Skin of body (tissue), 2 donors: Measurements from ENCODE around the genes IAH1 and TAF1B.

DNA sequence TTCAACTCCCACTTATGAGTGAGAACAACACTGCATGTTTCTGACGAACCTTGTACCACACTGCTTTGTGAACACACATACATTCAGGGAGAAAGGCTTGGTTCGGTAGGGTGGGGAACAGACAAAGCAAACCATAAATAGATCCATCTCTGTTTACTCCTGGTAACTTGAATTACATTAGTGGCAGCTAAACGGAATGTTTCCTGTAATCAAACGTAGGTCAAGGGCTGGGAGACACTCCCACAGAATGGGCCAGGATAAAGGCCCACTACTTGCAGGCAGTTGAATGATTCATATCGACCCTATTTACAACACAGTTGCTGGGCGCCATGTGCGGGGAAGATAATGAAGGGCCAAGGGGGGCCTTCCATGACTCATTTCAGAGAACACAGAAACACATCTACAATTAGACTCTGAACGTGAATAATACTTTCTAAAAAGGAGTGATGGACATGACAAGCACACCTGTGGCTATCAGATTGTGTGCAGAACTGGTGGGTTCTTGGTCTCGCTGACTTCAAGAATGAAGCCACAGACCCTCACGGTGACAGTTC, 56.8 kb upstream of the KIDINS220 start:
- RAMPAGE, long total RNA: no peak

DNA sequence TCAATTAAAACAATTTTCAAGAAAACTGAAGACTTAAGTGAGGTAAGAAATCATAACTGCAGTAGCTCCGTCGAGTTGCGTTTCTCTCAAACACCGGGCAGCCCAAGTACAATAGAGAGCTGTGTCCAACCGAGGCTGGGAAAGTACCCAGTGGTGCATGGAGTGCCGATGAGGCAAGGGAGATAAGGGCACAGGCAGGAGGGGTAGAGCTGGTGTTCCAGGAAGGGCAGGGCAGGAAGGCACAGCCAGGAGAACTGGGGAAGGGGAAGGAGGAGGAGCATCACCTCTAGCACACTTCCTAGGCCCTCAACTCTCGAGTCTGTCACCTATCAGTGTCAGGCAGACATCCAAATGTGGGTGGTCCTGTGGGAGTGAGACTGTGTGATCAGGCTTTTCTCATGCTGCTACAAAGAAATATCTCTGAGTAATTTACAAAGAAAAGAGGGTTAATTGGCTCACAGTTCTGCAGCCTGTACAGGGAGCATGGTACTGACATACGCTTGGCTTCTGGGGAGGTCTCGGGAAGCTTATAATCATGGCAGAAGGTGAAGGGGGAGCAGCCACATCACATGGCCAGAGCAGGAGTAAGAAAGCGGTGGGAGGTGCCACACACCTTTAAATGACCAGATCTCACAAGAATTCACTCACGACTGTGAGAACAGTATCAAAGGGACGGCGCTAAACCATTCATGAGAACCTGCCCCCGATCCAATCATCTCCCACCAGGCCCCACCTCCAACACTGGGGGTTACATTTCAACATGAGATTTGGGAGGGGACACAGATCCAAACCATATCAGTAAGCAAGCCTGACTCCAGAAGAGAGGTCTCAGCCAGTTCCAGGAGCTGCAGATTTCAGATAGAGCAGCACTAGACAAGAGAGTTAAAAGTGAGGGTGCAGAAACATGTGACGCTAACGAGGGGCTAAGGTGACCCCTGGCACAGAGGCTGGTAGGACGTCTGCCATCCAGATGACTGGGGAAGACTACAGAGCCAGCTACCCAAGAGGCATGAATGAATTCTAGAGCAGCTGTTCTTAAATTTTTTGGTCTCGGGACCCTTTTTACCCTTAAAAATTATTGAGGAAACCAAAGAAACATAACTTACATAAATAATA, 75.7 kb downstream of the MBOAT2 start:
- RAMPAGE, long total RNA: no peak

- RAMPAGE, long total RNA: no peak
These were observed 720 bp downstream of the MBOAT2 start for GRCh38 chr2:9002570-9003358.

DNA sequence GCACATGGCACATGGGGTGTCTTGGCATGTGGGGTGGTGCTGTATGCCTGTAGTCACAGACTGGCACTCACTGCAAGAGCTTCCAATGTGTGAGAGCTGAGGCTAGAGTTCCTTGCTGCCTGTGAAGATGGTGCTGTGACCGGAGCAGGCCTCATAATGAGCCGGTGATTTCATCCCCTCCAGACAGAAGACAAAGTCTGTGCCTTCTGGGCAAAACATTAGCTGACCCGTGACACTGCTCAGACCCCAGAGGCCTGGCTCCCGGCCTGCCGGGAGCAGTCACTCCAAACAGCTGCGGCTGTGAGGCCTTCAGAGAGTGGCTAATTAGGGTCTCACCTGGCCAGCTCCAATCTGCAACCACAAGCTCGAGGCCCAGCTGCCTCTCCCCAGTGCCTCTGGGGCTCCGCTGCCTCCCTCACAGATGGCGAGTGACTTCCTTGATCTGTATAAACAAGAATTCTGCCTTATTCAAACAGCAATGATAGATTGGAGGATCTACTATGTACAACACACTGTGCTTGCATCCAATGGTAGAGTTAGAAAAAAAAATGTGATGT, 98.5 kb upstream of the ASAP2 start:
- RAMPAGE, long total RNA: no peak

DNA sequence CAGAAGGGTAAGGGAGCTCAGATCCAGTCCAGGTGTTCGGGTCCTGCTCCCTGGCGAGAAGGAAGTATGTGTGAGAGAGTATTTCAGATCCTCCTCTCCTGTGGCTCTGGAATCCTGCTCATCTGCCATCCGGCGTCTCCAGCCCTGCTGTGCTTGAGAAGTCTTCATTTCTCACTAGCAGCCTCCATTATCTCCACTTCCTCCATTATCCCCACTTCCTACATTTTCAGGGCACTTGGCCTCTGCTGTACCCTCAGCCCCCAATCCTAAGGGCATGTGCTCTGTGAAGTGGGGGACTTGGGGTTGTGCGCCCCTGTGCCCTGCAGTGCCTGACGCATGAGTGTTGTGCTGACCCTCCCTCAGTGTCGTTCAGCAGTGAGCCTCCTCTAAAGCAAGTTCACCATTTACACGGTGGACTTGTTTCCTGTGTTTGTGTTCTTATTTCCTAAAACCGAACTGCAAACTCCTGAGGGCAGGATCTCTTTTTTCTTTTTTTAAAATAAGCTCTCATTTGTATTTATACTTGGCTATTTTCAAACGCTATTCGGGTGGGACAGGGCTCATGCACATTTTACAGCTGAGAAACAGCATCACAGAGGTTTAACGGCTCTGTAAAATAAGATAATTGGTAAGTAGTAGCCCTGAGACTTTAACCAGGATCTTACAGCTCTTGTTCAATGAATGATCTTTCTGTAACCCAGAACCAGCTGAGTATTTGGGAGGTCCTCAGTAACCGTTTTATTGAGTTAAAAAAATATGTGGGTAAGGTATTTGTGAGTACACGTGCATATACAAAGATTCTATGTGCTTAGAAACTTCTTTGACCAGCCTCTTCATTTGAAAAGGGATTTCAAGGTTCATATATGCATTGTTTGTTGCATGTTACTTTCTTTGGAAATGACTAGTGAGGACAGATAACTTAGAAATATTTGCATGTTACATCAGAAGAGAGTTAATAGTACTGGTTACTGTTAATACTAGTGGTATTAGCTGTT, 20.7 kb downstream of the ASAP2 start:
- RAMPAGE, long total RNA: no peak

DNA sequence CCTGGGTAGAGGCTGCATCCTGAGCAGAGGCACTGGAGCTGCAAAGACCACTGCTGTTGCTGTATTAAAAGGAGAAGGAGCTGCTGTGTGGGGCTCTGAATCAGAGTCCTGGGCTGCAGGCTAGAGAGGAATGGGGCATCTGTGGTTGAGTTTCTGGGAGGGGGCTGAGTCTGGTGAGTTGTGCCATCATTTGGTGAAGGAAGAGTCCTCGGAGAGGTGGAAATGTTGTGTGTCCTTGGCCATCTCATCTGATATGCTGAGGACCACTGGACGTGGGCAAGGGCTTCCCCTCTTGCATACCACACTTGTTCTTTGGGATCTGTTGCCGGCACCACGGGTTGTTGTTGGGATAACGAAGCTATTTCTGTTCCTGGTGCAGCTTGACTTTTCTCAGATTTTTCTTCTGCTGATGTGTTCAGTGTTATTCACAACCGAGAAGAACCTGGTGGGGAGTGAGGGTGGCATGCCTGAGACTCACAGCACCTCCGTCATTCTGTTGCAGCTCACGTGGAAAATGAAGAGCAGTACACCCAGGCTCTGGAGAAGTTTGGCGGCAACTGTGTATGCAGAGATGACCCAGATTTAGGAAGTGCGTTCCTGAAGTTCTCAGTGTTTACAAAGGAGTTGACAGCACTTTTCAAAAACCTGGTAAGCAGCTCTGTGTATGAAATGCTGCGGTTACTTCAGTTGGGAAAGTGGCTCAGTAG, 90.3 kb downstream of the ASAP2 start:
- RAMPAGE, long total RNA: no peak

DNA sequence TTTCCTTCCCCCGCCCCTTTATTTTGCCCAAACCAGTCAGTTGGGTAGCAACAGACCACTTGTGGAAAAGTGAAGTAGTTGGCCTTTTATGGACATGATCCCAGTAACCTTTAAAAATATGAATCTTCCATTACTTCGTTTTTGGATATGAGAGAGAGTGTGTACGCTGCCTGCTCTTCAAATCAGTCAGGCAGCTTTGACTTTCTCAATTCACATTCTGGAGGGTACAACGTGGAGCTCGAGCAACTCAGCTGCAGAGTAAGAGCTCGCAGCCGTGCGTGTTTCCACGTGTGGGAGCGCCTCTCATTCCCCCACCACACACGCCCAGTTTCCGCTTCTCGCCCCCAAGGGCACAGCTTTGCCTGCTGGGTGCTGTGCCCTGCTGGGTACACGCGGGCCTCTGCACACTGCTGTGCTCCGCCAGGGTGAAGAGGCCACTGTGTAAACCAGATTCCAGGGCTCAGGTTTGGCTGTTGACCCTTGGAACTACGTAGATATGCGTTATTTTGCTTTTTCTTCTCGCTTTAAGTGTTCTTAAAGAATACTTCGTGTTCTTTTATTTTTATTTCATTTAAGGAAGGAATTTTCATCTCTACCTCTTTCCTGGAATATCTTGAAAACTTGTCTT, 92.5 kb downstream of the ITGB1BP1 start:
- RAMPAGE, long total RNA: no peak

- RAMPAGE, long total RNA: no peak
These were observed 48.7 kb downstream of the ITGB1BP1 start for GRCh38 chr2:9374473-9375105.

DNA sequence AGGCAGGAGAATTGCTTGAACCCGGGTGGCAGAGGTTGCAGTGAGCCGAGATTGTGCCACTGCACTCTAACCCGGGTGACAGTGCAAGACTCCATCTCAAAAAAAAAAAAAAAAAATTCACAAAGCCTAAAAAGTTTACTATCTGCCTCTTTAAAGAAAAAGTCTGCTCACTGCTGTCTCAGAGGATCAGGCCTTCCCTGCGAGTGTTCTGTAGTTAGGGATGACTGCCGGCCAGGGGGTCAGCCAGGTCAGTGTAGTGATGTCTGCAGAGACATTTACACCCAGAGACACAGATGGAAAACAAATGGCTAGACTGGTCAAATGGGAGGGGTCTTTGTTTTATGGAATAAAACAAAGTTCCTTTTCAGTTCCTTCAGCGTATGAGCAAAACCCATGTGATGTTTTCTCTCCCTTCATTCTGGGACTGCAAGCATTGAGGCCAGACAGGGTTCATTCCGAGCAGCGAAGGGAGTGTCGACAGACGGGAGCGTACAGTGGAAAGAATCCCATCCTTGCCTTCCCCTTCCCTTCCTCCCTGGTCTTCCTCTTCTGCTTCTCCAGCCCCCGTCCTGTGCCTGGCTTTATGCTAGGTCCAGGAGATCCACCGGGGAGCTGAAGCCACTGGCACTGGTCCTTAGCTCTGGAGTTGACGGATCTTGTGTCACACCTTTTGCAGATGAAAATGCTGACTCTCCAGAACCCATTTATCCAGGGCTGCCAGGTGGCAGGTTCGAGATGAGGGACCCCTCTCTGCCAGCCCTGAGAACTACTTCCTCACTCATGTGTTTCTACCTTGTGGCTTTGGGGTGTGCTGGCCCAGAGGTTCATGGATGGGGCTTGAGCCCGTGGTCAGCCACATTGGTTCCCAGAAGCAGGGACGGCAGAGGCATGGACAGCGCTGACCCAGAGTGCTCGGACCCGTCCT, 24.4 kb downstream of the ITGB1BP1 start:
- RAMPAGE, long total RNA: no peak

DNA sequence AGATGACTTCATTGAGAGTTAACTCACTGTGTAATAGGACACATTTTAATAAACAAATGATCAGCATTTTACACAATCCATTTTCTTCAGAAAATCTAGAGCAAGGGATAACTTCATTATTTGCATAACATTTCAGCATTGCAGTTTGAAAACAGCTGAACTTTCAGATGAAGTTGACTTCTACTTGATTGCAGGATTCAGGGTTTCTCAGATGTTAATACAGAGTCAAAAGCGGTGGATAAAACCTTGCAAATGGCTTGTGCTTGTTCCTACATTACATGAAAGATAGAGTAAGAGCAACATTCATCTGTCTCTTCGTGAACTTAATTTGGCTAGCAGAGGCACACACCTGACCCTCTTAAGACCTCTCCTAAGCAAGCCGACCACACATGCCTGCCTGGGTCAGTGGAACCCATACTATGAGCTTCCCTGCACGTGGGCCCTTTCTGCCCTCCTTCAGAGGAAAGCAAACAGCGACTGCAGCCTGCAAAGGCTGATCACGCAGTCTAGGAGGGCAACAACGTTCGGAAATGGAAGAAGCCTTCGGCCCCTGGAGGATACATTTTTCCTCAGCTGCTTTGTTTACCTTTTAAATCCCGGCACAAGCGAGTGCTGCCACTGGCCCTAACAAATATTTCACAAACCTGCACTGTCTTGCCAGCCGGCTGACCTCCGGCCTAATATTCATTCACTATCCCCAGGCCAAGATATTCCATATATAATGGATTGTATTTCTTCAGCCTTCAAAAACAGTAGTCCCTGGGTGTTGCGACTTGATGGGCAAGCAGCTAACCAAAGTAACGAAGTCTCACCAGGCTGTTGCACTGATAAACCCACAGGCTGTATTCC, 16.5 kb downstream of the ITGB1BP1 start:
- RAMPAGE, long total RNA: no peak

GRCh38 chr2:9418291-9418874, 4.9 kb downstream of the ITGB1BP1 start:
- RAMPAGE, long total RNA: no peak

DNA sequence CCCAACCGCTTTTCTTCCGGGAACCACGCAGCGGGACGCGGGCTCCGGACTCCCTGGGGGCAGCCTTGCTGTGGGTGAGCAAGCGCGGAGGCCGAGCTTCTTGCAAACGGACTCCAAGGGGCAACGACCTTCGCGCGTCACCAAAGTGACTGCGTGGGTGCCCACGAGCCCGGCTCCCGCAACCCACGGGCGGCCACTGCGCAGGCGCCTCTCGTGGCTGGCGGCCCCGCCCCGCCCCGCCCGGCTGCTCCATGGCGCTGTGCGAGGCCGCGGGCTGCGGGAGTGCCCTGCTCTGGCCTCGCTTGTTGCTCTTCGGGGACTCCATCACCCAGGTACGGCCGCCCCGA, at the start of gene IAH1:
Gene IAH1 (plus strand): TSS at position 236 of the 347 bp plus-strand sequence.
- RAMPAGE, long total RNA: start-site peak on the plus strand centred at position 236 of the sequence, 27 bp wide, 737 and 172 reads in 2 replicates

DNA sequence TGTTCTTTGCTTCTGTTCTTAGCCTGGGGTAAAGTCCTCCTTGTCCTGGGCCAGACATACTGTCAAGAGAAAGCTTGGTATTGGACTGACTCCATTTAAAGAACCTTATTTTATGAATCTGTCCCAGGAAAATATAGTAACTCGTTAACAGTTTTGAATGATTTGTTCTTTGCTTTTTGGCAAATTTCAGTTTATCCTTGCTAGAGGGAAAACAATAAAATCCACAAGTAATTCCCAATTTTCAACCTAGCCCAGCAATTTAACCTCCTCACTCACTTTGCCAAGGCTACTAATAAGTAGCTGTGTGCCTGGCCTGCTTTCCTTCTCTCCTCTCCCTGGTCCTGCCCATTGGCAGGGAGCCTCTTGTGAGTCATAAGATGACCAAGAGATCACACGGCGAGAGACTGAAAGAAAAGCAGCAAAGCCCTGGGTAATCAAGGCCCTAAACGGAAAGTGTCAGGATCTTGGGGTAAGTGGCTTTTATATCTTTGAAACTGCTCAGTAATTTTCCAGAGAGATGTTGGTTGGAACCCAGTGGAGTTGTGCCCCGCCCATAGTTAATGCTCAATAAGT, 9.7 kb upstream of the ADAM17 start:
- RAMPAGE, long total RNA: no peak

DNA sequence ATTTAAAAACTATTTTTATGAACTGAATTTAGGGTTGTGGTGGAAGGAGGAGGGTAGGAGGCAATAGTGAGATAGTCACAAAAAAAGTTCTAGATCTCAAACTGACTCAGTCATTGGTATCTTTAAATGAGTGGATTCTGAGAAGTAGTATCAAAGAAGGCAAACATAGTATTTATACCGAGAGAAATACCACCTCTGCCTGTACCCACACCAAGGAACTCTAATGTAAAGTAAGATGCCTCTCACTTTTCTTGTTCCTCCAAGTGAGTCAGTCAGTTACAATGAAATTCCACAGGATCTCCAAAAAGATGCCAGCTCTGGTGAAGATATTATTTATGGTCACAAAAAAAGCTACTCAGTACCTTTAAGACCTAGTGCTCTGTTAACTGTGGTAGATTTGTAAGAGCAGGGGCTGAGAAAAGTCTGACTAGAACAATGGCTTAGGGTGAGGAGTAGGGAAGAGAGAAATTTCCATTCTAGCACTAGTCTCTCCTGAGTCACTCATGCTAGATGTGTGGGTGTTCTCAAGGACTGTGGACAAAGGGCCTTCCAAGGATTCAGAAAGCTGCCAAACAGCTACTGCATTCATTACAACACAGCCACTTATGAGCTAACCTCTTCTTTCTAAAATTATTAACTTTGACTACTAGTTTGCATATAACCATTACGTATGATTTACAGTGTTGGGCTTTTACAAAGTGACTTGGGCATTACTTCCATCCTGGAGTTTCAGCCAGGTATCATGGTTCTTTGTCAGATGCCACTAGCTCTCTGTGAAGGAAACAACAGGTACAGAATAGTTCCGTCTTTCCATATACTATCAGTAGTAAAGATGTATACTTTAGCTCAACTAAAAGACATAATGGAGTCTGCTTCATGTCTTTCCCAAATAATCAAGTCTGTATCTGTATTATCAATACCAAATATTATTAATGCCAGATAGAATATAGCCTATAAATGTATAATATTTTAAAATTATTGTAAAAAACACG, 36.1 kb downstream of the YWHAQ start:
- RAMPAGE, long total RNA: no peak

- RAMPAGE, long total RNA: no peak
These were observed 104.9 kb upstream of the TAF1B start for GRCh38 chr2:9738458-9738780.

GRCh38 chr2:9752440-9753164, 90.7 kb upstream of the TAF1B start:
- RAMPAGE, long total RNA: no peak

DNA sequence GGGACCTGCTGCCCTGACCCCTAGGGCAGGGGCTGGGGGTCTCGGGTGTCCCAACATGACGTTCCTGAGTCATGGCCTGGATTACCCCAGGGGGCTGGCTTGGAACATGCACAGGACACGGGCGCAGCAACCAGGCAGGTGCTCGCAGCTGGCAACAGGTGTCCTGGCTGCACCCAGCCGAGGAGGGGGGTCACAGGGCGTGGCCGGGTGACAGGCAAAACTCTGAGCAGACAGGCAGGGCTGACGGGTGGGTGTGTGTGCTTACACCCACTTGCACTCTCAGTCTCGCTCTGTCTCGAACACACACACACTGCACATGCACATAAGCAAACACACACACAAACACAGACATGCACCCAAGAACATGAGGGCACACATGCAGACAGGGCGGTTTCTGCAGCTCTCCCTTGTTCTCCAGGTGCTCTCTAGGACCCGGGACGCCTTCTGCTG, 33.8 kb upstream of the TAF1B start:
- RAMPAGE, long total RNA: no peak

DNA sequence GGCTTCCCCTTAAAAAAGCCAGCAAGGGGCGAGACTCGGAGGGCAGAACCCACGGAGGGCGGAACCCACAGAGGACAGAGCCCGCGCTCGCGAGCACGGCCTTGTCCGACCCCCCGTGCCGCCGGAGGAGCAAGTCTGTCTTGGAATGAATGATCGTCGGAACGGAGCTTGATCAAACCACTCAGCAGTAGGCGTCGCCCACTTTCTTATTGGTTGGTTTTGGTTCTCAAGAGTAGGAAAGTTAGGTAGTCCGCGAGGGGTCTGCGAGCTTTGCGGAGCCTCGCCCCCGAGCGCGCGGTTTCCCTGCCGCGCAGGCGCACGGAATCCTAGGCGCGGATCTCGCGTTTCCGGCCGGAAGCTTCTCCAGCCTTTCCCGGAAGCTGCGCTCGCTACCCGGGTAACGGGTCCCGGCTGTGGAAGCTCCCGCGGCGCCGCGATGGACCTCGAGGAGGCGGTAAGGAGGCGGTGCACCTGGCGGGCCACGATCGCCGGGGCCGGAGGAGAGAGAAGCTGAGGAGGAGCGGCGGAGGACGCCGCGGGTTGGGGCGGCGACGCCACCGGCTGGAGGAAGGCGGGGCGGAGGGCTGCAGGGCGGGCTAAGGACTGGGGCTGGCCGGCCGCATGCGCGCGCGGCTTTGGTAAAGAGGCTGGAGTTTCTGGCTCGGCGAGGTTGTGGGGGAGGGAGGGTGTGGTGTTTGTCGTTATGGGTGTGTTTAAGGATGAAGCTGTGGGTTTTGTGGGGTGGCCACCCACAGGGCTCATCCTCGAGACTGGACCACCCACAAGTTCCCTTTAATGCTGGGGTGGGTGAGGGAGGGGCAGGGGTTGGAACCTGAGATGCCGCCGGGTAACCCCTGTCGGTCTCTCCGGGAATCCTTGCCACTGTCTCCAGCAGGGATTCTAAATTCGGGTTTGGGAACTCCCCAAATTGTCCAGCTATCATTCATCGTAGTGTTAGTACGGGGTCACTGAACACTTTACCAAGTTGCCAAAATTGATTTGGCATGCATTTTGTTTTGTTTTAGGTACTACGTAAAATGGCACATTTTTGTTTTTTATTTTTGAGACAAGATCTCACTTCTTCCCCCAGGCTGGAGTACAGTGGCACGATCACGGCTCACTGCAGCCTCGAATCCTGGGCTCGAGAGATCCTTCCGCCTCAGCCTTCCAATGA, at the start of gene TAF1B:
Gene TAF1B (plus strand): TSS at position 369 of the 1,174 bp plus-strand sequence.
- RAMPAGE, long total RNA: no peak

DNA sequence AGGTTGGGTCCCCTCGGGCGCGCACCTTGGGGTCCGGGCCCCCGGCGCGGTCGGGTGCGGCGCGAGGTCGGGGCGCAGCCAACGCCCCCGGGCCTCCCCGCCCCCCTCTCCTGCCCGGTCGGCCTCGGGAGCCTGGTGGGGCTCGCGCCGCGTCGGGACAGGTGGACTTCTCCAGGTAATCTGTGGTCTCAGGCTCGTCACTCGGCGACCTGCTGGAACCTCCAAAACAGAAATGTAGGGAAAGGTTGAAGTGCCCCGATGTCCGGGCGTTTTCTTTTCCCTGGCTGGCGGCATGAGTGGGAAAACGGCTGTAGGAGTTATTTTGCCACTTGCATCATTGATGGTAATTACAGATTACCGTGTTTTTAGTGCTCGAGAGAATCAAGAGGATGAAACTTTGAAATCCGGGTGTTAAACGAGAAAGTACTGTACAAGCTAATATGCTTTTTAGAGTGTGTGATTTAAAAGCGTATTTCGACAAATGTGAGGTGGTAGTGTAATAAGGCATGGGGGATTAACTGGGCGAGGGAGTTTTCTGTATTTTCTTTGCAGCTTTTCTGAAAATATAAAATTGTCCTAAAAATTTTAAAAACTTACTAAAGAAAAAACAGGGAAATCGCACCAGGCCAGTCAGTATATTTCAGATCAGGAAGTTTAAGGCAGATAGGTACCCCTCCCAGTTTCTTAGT, 772 bp downstream of the GRHL1 start:
- RAMPAGE, long total RNA: no peak

- RAMPAGE, long total RNA: no peak
These were observed 5.3 kb downstream of the KLF11 start for GRCh38 chr2:10048640-10048984.